ENCODE results near the gene FAM219B.

DNA sequence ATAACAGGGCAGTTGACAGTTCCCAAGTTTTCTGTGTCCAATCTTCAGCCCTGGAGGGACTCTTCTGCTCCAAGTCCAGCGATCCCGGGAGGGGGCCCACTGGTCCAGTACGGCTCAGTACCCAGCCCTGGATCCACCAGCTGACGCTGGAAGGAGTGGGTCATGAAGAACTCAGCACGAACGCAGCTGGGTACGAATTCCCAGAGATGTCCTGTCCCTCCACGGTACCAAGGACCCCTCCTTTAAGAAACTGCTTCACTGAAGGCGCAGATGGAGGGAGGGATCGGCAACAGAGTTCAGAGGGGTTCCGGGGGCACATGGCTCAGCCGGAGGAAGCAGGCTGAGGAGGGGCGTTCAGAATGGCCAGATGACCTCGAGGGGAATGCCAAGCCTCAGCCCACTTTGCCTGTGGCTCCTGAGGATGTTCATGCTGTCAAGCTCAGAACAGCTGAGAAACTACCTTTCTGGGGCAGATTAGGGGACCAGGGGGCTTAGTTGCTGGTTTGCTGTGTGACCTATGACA is 16.4 kb upstream of the CLK3 start:
- PRO-cap: no peak
- RAMPAGE, long total RNA, 4 experiments: no peak in any of the 4 experiments

GRCh38 chr15:74634017-74634494 is 18.4 kb downstream of the CLK3 start:
- PRO-cap: no peak
- RAMPAGE, long total RNA, 4 experiments: no peak in any of the 4 experiments

- PRO-cap: no peak
- RAMPAGE, long total RNA, 4 experiments: start-site peak on the minus strand in 1 of 4 experiments, at chr15:74671509-74671807 at its widest, 6 to 9 reads per replicate
Observed at GRCh38 chr15:74670935-74672018, 24.5 kb downstream of the EDC3 start.

GRCh38 chr15:74725711-74726289 is 472 bp upstream of the CYP1A1 start:
- PRO-cap: no peak
- RAMPAGE, long total RNA, 4 experiments: no peak in any of the 4 experiments

GRCh38 chr15:74726290-74727218 is 1.2 kb upstream of the CYP1A1 start:
- PRO-cap: no peak
- RAMPAGE, long total RNA, 4 experiments: no peak in any of the 4 experiments

DNA sequence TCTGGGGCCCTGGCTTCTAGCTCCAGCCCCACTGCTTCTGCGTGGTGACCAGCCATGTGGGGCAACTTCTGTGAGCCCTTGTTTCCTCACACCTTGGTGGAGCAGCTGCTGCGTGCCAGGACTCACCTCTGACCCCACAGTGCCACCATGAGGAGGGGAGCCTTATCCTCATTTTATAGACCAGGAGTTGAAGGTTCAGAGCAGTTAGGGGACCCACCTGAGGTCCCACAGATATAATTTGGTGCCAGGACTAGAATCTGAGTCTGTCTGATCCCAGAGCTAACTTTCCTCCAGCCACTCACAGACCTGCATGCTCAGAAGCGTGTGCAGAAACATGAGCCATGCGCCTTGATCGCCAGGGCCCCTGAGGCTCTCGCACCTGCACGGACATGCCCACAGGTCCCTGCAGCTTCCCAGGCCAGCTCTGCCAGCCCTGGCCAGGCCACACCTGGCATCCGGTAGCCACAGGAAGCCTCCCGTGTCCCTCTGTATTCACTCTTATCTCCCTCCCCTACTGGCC is 13.0 kb upstream of the LMAN1L start:
- PRO-cap: no peak
- RAMPAGE, long total RNA, 4 experiments: no peak in any of the 4 experiments

DNA sequence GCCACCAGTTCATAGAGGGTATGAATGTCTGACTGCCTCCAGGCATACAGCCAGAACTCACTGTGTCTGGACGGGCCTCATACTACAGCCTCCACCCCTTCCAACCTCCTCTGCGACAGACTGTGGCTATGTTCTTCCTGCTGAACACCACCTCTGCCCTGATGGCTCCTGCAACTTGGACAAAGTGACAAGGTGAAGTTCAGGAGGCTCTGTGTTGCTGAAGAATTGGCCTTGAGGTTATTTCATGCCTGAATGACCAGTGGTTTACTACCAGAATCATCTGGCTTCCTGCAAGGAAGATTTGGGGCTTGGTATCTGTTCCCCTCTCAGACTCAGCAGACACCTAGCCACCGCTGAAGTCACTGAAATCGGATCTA is 14.1 kb upstream of the ULK3 start:
- PRO-cap: no peak
- RAMPAGE, long total RNA, 4 experiments: start-site peak on the minus strand in 1 of 4 experiments, centred at position 115 of the sequence, 6 reads per replicate

DNA sequence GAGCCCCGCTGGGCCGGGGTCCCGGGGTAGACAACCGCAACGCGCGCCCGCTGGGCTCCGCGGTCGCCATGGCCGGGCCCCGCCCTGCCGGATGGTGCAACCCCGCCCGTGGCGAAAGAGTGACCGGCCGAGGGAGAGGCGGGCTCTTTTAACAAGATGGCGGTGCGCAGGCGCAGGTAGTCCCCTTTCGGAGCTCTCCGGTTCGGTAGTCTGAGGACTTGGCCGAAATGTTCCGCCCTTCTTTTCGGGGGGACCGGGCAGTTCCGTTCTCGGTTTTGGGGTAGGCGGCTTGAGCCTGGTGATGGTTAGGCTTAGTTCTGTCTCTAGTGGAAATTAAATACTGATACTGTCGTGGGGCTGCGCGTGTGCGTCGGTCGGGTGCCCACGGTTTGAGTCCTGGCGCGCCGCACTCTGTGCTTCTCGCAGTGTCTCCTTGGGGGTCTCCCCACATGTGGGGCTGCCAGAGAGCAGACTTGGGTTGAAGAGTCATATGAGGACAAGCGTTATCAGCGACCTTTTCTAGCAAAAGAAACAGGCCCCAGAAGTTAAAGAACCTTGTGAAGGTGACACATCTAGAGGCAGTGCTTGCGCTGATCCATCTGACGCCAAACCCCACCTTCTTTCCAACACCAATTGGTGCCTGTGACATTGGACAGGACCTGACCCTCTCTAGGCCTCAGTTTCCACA is at the start of gene FAM219B:
Gene FAM219B (minus strand): TSS at position 121 of the 688 bp plus-strand sequence.
- PRO-cap: bidirectional peak, plus-strand start at position 179 of the sequence, minus-strand start at position 93 of the sequence; unidirectional peak, minus-strand start at position 601 of the sequence
- RAMPAGE, long total RNA, 4 experiments: start-site peak on the minus strand in 1 of 4 experiments, centred at position 46 of the sequence, 29 reads per replicate

DNA sequence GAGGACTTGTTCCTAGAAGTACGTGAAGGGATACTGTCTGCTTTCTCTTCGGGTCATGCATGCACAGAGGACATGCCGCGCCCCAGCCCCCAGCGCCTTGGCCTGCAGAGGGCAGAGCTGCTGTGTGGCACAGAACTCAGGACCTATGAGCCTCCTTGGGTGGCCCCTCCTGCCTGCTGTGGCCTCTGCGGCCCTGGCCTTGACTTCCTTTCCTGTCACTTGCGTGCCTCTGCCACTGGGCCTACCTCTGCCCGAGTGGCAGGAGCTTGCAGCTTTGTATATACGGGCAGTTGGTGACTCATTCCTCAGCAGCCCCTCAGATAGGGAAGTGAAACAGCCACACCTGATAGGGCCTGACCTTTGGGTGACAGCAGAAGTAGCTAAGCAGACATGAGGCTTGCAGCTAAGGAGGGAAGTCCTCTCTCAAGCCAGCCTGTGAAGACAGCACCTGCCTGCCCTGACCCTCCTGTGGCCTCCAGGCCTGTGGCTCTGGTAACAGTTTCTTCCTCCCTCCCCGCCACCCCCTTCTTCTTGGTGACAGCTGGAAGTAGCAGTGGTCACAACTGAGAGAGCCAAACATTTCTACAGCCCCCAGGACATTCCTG is 19.6 kb downstream of the PPCDC start:
- PRO-cap: bidirectional peak, plus-strand start at position 402 of the sequence, minus-strand start at position 249 of the sequence
- RAMPAGE, long total RNA, 4 experiments: no peak in any of the 4 experiments

DNA sequence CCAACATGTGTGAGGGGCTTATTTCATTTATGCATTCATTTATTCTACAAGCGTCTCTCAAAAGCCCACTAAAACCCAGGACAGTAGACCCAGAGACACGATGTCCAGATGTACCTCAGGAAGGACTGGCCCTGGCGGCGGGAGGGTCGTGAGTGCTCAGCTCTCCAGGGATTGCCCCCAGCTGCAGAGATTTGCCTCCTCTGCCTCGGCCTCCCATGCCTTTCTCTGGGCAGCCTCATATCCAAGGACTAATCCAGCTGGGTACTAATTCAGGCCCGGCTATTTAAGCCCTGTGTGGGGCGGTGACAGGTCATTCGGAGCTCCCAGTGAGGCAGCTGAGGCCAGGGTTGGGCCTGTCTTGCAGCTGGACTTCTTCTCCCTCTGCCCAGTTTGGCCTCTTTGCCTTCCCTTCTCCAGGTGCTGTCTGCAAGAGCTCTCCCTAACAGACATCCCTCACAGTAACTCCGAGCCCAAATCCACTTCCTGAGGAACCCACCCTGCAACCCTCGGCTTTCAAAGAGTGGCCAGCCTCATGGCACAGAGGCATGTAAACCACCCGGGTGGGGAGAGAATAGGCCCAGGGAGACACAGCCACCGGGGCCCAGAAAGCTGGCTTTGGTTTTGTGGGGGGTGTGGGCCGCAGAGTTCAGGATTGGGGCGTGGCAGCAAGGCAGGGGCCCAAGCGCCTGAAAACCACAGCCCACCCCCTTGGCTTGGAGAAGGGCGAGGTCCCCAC is 85.7 kb downstream of the PPCDC start:
- PRO-cap: no peak
- RAMPAGE, long total RNA, 4 experiments: no peak in any of the 4 experiments

DNA sequence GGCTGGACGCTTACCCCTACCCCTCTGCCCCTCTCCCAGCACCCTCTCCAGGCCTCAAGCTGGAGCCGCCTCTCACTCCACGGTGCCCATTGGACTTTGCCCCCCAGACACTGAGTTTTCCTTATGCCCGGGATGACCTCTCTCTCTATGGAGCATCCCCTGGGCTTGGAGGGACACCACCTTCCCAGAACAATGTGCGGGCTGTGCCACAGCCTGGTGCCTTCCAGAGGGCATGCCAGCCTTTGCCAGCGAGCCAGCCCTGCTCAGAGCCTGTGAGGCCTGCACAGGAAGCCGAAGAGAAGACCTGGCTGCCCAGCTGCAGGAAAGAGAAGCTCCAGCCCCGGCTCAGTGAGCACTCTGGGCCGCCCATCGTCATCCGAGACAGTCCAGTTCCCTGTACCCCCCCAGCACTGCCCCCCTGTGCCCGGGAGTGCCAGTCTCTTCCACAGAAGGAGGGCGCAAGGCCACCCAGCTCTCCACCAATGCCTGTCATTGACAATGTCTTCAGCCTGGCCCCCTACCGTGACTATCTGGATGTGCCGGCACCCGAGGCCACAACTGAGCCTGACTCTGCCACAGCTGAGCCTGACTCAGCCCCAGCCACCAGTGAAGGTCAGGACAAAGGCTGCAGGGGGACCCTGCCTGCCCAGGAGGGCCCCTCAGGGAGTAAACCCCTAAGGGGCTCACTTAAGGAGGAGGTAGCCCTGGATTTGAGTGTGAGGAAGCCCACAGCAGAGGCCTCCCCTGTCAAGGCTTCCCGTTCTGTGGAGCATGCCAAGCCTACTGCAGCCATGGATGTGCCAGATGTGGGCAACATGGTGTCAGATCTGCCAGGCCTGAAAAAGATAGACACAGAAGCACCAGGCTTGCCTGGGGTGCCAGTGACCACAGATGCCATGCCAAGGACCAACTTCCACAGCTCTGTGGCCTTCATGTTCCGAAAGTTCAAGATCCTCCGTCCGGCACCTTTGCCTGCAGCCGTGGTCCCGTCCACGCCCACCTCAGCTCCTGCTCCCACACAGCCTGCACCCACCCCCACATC is 5.7 kb downstream of the C15orf39 start:
- PRO-cap: no peak
- RAMPAGE, long total RNA, 4 experiments: start-site peak on the plus strand in 1 of 4 experiments, centred at position 181 of the sequence, 13 reads per replicate

GRCh38 chr15:75213564-75214589 is 12.2 kb downstream of the C15orf39 start:
- PRO-cap: no peak
- RAMPAGE, long total RNA, 4 experiments: no peak in any of the 4 experiments

- PRO-cap: no peak
- RAMPAGE, long total RNA, 4 experiments: start-site peak on the minus strand in 1 of 4 experiments, at chr15:75383747-75384428 at its widest, 12 reads per replicate
Observed at GRCh38 chr15:75384004-75384531, 15.7 kb upstream of the MAN2C1 start.

DNA sequence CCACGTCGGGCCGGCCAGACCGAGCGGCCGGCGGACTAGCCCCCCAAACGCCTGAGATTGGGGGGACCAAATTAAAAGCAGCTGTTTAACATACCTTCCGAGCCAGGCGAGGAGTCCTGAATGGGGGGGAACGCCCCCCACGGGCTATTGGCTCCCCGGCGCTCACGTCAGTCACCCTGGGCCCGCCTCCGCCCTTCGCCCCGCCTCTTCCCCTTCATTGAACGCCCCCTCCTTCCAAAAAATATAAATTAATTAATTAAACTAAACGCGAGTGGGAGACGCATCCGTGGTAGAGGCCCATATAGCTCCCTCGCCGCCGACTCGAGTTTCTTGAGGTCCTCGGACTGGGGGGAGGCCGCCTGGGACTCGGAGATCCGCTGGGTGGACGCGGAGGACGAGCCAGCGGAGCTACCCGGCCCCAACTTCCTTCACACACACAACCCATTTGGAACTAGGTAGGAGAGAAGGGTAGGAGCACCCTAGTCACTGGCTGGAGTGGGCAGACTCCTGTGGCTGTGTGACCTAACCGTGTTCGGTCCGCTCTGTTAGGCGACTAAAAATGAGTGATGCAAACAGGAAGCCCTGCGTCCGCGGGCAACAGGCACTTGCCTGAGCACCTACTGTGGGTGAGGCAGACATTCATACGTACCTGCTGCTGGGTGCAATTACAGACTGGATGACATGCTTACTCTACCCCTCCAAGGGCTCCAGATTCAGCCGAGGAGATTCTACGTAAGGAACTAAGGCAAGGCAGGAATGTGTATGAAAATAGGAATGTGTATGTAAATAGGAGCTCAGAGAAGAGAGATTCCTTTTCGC is 4.4 kb upstream of the SIN3A start:
- PRO-cap: bidirectional peak, plus-strand start at position 264 of the sequence, minus-strand start at position 122 of the sequence; bidirectional peak, plus-strand start at position 458 of the sequence, minus-strand start at position 438 of the sequence; unidirectional peak, minus-strand start at position 551 of the sequence; bidirectional peak, plus-strand start at position 634 of the sequence, minus-strand start at position 622 of the sequence; unidirectional peak, minus-strand start at position 622 of the sequence
- RAMPAGE, long total RNA, 4 experiments: start-site peak on the minus strand in 4 of 4 experiments, centred at positions 97 to 118 of the sequence, 8 to 74 reads per replicate

GRCh38 chr15:75577275-75577816 is 1.8 kb downstream of the PTPN9 start:
- PRO-cap: no peak
- RAMPAGE, long total RNA, 4 experiments: no peak in any of the 4 experiments

GRCh38 chr15:75578335-75579162 is 566 bp downstream of the PTPN9 start:
- PRO-cap: unidirectional peak, plus-strand start at chr15:75578362; bidirectional peak, plus-strand start at chr15:75578811, minus-strand start at chr15:75578866
- RAMPAGE, long total RNA, 4 experiments: no peak in any of the 4 experiments

DNA sequence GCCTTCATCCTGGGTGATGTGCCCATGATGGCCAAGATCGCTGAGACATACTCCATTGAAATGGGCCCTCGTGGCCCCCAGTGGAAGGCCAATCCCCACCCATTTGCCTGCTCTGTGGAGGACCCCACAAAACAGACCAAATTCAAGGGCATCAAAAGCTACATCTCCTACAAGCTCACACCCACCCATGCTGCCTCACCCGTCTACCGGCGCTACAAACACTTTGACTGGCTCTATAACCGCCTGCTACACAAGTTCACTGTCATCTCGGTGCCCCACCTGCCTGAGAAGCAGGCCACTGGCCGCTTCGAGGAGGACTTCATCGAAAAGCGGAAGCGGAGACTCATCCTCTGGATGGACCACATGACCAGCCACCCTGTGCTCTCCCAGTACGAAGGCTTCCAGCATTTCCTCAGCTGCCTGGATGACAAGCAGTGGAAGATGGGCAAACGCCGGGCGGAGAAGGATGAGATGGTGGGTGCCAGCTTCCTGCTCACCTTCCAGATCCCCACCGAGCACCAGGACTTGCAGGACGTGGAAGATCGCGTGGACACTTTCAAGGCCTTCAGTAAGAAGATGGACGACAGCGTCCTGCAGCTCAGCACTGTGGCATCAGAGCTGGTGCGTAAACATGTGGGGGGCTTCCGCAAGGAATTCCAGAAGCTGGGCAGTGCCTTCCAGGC is 2.1 kb downstream of the SNX33 start:
- PRO-cap: no peak
- RAMPAGE, long total RNA, 4 experiments: start-site peak on the plus strand in 1 of 4 experiments, centred at position 245 of the sequence, 19 reads per replicate

DNA sequence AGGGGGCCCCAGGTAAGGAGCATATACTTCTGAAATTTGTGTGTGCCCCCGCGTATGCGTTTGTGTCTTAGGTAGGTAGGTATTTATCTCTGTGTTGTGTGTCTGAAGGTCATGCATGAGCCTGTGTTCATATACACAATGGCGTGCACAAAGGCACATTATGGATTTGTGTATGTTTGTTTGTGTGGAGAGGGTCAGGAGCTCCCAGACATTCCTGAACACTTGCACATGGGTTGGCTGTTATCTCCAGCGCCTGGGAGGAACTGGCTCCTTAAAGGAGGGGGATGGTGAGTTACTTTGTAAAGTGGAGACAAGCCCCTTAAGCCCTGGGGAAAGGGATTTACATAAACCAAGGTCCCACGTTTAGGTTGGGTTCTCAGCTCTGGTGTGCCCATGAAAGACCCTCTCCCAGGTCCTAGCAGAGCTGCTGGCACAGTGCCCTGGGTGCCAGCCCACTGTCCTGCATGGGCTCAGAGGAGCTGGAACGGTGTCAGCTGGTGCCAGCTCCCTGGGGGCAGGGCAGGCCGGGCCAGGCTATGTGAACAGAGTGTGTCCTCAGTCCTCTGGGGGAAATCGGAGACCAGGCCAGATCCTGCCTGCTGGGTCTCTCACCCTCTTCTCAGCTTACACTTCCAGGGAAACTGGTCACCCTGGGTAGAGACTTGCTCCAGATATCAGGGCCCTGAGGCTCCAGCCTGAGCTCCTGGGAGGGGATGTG is 25.0 kb downstream of the SNX33 start:
- PRO-cap: no peak
- RAMPAGE, long total RNA, 4 experiments: no peak in any of the 4 experiments

GRCh38 chr15:75693938-75695083 is 18.3 kb downstream of the CSPG4 start:
- PRO-cap: no peak
- RAMPAGE, long total RNA, 4 experiments: no peak in any of the 4 experiments

DNA sequence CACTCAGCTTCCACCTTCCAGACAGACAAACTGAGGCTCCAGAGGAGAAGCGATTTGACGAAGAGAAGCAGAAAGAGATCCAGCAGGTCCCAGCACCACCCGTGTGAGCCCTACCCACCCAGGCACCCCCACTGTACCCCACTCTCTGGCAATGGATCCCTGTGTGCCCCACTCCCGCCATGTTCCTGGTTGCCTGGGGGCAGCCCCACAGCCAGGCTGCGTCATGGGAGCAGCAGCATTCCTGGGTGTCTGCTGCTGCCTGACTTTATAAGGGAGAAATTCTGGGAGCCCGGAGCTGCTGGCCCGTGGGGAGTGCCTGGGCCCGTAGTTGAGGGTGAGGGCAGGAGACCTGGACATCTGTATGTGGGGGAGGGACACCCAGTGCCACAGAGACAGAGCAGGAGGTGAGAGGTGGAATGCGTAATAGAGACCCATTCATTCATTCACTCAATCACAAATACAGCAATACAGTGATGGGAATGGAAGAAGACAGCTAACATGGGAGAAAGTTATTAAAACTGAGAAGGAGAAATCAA is 15.2 kb downstream of the CSPG4 start:
- PRO-cap: no peak
- RAMPAGE, long total RNA, 4 experiments: no peak in any of the 4 experiments